Mesenchymal stem cell of Wharton's jelly (primary cell): Measurements from ENCODE around the gene HPF1.

GRCh38 chr4:168815234-168815995, 194.6 kb downstream of the CBR4 start:
- CAGE, long polyA plus RNA: no peak

DNA sequence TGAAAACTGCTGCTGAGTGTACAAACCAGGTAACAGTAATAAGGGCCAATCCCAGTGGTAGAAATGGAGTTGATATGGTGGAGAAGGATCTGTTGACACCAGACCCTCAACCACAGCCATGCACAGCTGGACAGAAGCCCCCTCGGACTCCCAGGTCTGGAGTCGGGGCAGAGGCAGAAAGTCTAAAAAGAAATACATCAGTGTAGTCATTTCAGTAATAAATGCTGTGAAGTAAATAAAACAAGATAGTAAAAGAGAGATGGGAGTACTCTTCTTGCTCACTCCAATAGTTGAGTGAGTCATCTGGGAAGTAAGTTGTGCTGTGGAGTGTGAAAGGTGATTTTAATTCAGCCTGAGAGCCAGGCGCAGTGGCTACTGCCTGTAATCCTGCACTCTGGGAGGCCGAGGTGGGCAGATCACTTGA, 149.9 kb downstream of the CBR4 start:
- CAGE, long polyA plus RNA: no peak

- CAGE, long polyA plus RNA: no peak
Observed at GRCh38 chr4:168878111-168878823, 131.8 kb downstream of the CBR4 start.

- CAGE, long polyA plus RNA: no peak
Observed at GRCh38 chr4:168903528-168903991, 106.5 kb downstream of the CBR4 start.

- CAGE, long polyA plus RNA: no peak
Observed at GRCh38 chr4:168921398-168921816, 88.6 kb downstream of the CBR4 start.

DNA sequence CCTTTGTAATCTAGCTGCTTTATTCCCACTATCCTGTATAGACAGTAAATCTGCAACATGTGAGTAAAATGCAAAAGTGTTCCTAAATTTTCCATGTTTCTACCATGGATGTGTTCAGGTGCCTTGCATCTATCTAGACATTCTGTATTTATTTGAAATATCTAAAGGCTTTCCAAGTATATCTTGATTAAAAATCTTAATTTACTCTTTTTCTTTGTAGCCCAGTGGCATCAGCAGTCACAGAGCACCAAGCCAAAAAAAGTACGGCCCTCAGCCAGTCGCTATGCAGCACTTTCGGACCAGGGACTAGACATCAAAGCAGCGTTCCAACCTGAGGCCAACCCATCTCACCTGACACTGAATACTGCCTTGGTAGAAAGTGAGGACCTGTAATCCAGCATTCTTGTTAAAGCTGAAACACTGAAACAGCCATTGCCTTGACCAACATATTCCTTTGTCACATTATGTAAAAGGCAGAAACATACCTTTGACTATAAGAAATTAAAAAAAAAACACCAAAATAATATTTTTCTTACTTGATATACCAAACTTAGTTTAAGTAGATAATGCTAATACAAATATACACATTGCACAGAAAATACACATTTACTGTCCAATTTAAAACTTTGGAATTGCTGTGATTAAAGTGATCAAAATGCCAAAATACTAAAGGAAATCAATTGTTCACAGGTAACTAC, 83.9 kb downstream of the CBR4 start:
- CAGE, long polyA plus RNA: no peak

DNA sequence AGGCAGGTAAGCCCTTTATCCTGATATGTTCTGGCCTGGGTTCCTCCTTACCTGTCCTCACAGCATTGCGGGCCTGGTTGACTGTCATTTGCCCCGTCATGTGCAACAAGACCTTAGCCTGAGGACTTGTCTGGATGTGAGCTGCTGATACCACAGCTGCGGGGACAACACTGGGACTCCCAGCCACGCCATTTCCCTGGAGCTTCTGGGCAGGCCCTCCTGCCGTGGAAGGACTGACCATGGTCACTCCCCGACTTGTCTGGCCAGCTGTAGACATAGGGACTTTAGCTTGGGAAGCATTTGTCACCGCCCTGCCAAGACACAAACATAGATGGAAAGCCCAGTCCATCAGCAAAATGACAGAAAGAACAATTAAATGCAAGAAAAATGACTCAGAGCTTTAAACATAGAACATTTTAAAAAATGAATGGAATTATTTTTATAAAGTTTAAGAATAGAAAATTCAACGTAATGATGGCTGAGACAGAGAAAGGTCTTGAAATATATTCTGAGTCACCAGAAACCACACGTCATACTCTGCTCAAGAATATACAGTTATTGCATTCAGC, 107.5 kb upstream of the CBR4 start:
- CAGE, long polyA plus RNA: no peak

DNA sequence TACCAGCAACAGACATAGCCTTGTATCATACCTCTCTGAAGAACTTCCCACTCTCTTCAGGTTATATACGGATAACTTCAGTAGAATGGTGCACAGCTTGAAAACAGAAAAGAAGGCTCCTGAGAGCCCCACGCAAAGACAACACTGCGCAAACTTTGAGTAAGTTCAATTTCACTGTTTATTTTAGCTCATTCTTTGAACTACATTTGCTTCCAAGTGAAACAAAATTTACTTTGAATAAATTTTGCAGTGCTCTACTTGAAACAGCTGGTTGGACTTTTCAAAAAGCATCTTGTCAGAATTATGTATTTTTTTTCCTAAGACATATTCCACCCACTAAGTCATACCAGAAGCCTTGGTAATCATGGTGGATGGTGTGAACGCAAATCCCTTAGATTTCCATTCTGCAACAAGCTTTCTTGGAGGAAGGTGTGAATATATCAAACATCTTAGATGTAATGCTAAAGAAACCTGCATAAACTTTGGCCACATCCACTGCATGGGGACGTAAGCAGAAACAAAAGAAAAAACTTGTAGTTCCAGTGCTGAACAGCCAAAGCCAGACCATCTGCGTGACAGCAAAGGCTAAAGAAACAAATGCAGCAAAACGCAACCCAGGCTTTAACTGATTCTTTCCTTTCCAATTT, 91.1 kb downstream of the SH3RF1 start:
- CAGE, long polyA plus RNA: no peak

GRCh38 chr4:169250862-169251285, 19.9 kb downstream of the SH3RF1 start:
- CAGE, long polyA plus RNA: no peak

GRCh38 chr4:169410810-169411154, 140.0 kb upstream of the SH3RF1 start:
- CAGE, long polyA plus RNA: no peak

- CAGE, long polyA plus RNA: no peak
Observed at GRCh38 chr4:169580741-169581408, 31.5 kb downstream of the NEK1 start.

DNA sequence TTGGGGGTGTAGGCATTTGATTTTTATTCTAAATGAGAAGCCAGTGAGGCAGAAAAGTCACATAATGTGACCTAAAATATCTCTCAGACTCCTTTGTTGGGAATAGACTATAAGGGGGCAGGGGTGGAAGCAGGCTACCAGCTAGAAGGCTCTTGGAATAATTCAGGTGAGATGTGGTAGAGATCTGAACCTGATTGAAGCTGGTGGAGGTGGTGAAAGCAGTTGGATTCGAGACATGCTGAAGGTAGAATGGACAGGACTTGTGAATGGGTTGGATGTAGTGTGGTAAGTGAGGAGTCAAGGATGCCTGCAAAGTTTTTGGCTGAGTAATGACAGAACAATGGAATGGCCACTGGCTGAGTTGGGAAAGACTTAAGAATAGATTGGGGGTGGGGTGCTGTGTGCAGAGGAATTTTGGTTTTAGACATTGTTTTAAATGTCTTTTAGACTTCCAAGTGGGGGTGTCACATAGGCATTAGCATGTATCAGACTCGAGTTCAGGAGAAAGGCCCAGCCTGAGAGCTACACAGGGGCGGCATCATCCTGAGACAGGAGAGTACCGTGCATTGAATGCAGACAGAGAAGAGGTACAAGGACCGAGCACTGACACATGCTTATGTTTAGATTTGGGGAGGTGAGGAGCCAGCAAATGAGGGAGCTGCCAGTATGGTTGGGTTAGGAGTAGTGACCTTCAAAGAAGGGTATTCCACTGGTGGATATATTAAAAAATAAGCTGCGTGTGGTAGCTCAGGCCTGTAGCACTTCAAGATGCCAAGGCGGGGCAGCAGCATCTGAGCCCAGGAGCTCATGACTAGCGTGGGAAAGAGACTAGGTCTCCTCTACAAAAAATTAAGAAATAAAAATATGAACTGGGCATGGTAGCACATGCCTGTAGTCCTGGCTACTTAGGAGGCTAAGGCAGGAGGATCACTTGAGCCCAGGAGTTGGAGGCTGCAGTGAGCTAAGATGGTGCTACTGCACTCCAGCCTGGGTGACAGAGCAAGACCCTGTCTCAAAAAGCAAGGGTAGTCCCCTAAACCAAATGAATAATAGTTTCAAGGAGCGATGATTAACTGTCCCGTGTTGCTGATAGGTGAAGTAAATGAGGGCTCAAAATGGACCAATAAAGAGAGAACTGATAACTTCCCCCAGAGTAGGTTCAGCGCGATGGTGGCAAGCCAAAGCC, 33.2 kb downstream of the HPF1 start:
- CAGE, long polyA plus RNA: no peak

DNA sequence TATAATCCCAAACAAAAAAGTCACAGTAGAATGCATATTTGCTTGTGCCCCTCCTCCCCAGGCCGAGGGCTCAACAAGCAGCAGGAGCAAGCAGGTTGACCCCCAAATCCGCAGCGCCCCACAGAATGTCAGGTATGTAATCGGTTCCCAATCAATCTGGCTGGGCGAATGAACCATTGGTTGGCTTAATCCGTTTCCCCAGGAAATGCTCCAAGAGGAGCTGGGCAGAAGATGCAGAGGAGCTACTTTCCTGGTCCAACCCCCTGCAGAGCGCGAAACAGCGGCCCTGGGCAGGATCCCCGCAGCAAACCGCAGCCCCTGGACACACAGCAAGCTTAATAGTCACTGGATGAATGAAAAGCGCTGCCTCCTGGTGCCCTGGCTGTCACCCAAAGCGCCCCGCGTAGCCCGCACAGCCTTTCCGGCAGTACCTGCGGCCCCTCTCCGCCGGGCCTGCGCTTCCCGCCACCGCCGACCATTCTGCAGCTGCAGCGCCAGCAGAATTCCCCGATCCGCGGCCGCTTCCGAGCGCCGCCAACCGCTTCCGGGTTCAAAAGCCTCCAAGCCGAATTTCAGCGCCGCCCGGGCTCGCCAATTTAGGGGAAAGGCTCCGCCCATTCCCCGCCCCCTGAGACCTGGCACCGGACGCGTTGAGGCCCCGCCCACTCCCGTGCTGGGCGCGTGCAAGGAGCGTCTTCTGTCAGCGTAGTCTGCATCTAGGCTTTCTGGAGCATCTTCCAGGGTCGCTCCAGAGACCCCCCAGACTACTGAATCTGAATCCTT, at the start of gene HPF1:
Gene HPF1, minus strand, starts transcription at position 546 of the 783 bp plus-strand sequence.
- CAGE, long polyA plus RNA: no peak

DNA sequence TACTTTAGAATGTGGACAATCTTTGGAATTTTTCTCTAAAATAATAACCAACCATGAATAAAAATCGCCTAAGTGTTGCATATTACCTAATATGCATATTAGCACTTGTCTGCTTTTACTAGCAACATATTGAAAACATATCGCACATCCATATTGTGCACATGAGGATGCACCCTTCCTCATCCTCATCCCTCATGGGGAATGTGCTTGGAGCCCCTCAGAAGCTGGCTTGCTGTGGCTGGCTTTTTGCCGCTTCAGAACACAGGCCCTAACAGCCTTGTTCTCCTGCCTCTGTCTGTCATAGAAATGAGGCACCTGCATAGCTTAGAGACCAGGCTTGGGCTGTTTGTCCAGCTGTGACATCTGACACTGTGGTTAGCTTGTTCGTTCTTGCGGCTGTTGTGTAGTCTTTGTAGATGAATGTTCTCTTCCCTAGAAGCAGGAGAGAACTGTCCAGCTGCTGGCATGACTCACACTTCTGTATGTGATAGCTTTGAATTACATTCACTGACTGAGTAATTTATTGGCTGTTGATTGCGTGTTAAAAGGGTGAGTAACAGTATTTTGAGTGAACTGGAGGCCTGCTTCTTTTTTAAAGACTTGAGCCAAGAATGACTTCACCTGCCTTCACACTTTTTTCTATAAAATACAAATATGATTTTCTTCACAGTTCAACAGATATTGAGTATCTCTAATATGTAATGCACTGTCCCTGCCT, 81.9 kb downstream of the HMGB2 start:
- CAGE, long polyA plus RNA: no peak

- CAGE, long polyA plus RNA: no peak
Observed at GRCh38 chr4:173410837-173411549, 12.1 kb upstream of the SCRG1 start.

GRCh38 chr4:173506352-173507209, 23.4 kb downstream of the HAND2 start:
- CAGE, long polyA plus RNA: no peak

- CAGE, long polyA plus RNA: no peak
Observed at GRCh38 chr4:173525192-173525745, 4.8 kb downstream of the HAND2 start.

- CAGE, long polyA plus RNA: no peak
Observed at GRCh38 chr4:173538525-173539616, 8.8 kb upstream of the HAND2 start.

- CAGE, long polyA plus RNA: no peak
Observed at GRCh38 chr4:173584249-173584923, 54.4 kb upstream of the HAND2 start.

DNA sequence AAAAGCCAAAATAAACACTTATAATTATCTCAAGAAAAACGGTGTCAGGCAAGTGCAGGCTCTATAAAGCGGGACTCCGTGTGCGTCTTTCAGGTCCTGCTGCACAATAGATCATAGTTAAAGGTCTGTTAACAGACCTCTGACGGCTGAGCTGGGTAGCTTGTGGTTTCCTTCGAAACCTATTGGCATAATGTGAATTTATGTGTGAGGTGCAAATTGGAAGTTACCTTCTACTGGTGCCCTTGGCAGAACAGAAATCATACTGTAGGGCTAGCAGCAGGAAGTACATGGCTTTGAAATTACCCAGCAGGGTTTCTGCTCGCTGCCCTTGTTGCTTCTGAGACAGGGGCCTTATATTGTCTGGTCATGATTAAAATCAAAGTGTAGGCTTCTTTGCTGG, 216.4 kb upstream of the HAND2 start:
- CAGE, long polyA plus RNA: no peak